Umbilical cord (tissue), 2 donors: ENCODE measurements around a stretch of chr9.

DNA sequence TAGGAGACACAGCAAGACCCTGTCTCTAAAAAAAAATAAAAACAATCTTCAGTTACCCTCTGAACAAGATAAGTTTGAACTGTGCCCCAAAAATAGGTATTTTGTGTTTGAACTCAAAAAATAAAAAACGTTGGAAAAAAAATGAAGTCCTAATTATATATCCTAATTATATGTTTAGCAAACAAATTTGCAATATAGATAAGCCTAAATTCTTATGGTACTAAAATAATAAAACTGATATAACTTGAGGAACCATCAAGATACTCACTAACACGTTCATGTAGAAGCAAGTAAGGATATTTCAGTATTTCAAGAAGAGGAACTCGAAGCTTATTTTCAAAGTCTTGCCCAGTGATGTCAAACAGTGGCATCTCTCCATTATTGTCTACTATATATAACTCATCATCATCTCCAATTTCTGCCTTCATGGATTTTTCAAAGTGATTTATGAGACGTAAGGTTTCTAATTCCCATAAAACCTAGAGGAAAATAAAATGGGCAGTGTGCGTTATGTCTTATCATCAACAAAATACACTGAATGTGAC is 8.7 kb downstream of the SETX start:
- RAMPAGE, long total RNA, result no peak

GRCh38 chr9:132353069-132354223 is 1.3 kb downstream of the SETX start:
- RAMPAGE, long total RNA, result no peak

GRCh38 chr9:132486972-132487384 is 77.0 kb downstream of the CFAP77 start:
- RAMPAGE, long total RNA, result no peak

DNA sequence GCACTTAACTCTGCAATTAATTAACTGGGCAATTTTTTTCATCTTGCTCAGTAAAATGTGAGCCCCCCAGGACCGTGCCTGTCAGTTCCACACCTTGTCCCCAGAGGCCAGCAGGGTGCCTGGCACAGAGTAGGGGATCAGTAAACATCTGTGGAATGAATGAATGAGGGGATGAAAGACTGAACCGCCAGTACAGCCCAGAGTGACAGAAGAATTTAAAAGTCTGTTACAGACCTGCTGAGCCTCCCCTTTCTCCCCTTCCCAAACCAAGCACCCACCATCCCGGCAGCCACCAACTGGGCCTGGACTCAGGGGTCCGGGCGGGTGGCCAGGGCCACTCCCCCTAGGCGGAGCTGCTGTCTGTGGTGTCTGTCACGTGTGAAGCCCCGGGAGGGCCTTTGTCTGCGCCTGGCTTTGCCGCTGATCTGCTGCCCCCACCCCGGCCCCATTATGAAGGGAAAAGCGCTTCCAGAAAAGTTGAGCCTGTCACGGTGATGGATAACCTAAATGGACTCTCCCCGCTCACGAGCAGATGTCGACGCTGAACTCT is 36.4 kb upstream of the BARHL1 start:
- RAMPAGE, long total RNA, result no peak

DNA sequence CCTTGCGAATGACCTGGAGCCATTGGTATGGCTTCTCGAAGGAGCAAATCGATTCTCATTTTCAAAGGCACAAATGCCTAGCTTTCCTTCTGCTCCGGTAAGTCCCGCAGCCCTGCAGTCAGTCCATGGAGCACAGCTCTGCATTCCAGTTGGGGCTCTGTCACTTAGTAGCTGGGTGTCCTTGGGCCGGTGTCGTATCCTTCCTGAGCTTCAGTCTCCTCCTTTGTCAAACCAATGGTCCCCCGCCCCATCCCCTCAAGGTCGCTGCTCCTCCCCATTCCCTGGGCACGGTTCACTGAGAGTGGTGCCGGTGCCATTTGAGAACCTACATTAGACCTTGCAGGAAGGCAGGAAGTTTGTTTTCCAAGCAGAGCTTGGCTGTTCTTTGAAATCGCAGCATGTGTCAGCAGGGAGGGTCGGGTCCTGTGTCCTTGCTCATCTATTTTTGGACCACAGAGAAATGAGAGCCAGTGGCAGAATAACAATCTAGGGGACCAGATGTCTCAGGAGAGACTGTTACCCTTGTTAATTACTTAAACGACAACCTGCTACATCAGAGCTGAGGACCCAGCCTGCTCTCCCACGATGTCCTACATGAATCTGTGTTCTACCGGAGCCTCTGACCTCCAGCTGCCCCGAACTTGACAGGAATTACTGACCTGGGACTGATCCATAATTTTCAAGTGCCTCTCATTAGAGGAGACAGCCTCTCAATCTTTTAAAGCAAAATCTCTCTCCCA is 21.7 kb upstream of the BARHL1 start:
- RAMPAGE, long total RNA, result no peak

- RAMPAGE, long total RNA, result no peak
Measured at GRCh38 chr9:132594279-132595175, 12.1 kb downstream of the BARHL1 start.

DNA sequence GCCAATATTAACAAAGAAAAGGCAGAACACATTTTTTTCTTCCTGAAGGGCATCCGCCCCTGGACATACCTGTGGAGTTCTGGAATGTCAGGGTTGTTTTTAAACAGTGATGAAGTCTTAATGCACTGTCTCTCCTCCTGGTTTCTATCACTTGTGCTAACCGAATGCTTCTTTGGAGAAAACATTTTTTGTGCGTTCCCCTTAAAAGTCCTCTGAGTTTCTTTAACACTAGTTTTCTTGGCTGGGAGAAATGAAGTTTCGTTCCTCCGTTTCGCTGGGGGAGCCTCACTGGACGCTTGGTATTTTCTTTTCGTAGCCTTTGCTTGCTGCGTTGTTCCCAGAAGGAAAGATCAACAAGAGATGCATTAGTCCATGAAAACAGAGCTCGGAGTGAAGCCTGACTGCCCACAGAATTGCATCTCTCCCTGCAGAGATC is 7.4 kb downstream of the DDX31 start:
- RAMPAGE, long total RNA, result no peak

DNA sequence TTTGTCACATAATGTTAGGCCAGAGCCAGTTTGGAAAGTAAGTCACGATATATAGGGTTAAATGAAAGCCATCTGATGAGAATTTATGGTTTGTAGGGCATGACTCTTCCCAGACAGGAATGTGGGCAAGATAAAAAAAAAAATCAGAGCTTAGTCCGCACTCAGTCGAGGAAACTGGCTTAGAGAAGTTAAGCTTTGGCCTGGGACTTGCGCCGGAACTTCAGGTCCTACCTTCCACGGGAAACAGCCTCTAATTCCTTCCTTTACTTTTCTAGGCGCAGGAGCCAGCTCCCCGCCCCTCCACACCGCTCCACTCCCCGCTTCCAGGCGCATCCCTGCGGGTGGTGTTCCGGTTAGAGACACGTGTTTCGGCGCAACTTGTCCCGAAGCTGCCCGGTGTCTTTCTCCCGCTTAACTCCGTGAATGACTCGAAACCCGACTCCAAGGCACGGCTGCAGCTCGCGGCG is 411 bp downstream of the DDX31 start:
- RAMPAGE, long total RNA, result no peak

DNA sequence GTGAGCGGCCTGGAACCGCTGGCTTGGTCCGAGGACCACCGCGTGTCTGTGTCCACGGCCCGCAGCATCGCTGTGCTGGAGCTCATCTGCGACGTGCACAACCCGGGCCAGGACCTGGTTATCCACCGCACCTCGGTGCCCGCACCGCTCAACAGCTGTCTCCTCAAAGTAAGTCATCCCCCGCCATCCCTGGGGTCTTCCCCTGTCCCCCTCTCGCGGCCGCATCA is 437 bp downstream of the GTF3C4 start:
- RAMPAGE, long total RNA, result no peak

DNA sequence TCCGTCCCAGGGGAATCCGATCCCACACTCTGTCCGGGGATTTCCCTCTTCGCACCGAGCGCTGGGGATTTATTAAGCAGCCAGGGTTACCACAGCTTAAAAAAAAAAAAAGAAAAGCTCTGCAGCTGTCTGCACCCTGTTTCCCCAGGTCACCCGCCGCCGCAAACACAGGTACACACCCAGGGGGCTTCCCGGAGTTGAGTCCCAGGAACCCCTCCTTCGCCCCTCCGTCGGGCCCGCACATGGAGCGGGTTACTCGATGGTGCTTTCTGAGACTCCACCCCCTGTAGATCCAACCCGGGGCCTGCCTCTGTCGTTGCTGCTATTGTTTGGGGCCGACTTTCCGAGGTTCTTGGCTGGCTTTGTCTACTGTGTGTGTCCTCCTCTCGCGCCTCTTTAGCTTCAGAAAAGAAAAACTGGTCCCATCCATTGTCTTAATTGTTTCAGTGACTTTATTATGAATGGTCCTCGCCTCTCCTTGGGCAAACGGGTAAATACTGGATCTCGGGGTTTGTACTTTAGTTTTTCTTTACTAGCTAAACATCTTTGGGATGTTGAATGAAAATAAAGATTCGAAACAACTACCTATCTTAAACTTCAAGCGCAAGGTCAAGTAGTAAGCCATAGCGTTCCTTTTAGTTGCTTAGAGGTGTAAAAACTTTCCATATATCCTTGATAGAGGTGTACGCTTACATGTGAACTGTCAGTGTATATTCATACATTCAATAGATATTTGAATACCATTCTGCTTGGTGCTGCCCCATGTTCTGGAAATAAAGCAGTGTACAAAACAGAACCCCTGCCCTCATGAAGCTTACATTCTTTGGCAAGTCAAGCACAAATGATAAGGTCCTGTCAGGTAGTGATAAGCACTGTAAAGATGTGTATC is 995 bp downstream of the GTF3C4 start:
- RAMPAGE, long total RNA, result no peak

GRCh38 chr9:132731241-132731574 is 60.9 kb downstream of the GTF3C4 start:
- RAMPAGE, long total RNA, result no peak

DNA sequence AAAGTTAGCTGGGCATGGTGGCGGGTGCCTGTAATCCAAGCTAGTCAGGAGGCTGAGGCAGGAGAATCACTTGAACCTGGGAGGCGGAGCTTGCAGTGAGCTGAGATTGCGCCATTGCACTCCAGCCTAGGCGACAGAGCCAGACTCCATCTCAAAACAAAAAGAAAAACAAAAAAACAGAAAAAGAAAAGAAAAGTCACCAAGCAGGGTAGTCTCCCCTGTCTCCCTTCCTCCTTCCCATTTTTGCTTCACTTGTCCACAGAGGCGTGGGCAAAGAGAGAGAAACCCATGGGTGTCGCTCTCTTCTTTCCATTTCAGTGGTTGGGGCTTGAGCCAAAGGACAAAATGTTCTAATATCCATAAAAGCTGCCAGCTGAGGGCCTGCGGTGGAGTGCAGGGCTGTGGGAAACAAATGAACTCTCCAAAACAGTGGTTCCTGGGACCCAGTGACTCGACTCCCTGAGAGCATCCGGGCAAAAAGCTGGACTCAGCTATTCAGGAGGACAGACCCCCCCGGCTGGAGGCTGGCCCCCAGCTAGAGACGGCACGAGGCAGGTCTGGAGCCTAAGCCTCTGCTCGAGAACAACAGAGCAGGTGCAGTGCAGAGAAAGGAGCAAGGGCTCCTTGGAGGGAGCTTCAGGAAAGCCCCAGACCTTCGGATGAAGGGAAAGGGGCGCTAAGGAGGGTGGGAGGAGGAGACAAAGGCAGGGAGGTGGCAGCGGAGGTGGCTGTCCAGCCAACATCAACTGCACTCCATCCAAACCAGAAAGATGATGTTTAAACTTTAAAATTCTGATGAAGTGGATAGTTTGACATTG is 6.8 kb downstream of the AK8 start:
- RAMPAGE, long total RNA, result no peak

GRCh38 chr9:132945224-132945770 is 881 bp upstream of the TSC1 start:
- RAMPAGE, long total RNA, result no peak

GRCh38 chr9:133078453-133078967 is 16.7 kb downstream of the CEL start:
- RAMPAGE, long total RNA, result no peak

- RAMPAGE, long total RNA, result no peak
Measured at GRCh38 chr9:133121381-133121927, 414 bp upstream of the RALGDS start.

DNA sequence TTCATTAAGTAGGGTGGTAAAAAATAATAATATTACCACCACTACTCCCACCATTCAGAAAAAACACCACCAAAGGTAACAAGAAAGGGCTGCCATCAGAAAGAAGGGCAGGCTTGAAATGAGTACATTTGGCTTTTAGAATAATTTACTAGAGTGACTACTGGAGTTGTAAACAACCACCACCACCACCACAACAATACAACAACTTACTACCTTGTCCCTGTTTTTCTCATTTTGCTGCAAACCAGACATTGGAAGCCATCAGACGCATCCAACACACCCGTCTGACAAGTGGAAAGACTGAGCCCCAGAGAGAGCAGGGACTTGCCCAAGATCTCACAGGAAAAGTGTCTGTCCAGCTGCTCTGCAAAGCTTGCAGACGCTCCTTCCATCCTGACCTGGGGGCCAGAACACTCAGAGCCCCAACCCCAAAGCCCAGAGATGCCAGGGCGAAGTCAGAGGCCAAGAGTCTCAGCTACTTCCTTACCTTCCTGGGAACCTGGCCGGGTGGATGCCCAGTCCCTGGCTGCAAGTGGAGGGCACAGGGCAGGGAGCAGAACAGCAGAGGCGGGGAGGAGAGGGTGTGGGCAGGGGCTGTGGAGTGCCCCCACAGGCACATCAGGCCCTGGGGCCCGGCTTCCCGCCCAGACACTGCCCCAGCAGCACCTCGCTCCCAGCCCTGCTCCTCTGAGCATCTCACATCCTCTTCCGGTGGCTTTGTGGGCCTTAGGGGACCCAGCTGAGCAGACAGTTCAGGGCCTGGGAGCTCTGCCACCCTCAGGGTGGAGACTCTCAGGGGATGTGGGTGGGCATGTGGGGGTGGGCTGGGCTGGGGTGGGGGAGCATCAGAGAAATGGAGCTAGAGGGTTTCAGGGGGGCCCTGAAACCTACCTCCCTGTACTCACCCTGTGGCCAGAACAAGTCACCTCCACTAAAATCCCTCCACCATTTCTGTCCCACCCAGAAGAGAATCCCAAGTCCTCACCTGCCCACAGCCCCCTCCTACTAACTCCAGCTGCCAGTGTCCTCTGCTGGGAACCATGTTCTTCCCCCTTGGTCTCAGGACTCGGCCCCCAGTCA is 9.8 kb upstream of the RALGDS start:
- RAMPAGE, long total RNA, result no peak

- RAMPAGE, long total RNA, result no peak
Measured at GRCh38 chr9:133135186-133136008, 14.4 kb upstream of the RALGDS start.

DNA sequence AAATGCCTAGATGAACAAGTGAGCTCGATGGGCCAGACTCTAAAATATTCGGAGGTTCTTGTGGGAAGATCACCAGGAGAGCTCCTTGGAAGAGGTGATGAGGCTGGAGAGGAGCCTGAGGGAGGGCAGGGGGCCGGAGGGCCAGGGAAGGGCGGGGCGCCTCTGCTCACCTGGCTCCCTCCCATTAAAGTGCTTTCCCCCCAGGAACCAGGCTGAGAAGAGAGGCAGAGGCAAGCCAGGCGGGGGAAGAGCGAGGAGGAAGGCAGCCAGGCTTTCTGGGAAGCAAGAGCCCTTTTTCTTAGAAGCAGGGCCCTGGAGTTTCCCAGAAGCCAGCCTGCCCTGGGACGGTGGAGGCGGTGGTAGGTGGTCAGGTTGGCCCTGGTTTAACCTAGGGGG is 16.3 kb upstream of the RALGDS start:
- RAMPAGE, long total RNA, result no peak

- RAMPAGE, long total RNA, result no peak
Measured at GRCh38 chr9:133144912-133145517, 18.7 kb downstream of the GBGT1 start.

- RAMPAGE, long total RNA, result no peak
Measured at GRCh38 chr9:133153064-133153998, 10.4 kb downstream of the GBGT1 start.